ENCODE measurements around a stretch of chr4.

DNA sequence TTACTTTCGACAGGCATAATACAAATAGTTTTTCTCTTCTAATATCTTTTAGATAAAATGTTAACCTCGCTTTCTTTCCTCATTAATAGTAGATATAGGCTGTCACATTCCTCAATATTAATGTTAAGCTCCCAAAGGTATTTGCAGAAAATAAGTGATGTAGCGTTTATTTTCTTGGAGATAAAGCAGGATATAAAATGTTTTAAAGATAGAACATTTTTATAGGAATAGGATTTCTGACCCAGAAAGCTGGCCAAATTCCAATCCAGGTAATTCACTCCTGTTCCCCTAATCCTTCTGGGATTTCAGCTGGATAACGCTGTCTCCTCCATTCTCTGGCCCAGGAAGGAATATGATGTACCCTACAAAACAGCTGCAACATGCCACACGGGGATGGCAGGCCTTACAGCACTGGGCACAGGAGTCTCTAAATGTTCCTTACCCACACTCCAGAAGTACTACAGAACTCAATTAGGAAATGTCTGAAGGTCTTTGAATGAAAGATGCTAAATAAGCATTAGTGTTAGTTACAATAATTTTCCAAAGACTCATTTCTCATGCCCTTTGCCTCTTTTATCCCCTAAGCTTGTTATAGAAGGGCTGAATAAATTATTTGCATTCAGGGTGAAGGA lies 15.9 kb downstream of the CAMK2D start:
- PRO-cap: no peak
- RAMPAGE, long total RNA: no peak

- PRO-cap: no peak
- RAMPAGE, long total RNA: no peak
Measured at GRCh38 chr4:117831436-117831803, 202.9 kb upstream of the NDST3 start.

DNA sequence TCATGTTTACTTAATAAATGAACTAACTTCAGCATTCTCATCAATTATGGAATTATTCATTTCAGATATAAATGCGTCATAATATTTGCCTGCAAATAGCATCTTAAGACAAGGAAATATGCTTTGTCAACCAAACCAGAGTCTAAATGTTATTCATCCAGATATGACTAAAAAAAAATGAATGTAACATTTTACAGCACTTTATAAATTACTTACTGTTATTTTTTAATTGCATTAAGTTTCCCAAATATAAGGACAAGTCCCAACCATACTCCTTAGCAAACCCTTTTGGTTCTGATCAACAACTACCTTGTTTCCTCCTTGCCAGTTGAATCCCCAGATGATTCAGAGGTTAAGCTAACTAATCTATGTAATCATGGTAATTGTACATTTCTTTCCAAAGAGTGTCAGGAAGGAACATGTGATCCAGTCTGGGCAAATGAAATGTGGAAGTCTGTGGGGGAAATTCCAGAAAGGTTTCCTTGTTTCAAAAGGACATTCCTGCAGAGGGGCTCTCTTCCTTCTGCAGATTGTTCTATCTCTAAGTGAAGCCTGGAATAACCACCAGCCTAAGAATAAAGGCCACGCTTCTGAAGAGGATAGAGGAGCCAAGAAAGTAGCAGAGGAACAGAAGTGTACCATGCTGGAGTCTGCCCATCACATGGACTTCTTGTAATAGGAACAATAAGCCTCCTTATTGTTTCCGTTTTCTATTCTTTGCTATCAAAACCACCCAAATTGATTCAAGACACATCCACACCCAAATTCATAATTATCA lies 7.0 kb downstream of the PRSS12 start:
- PRO-cap: no peak
- RAMPAGE, long total RNA: no peak

DNA sequence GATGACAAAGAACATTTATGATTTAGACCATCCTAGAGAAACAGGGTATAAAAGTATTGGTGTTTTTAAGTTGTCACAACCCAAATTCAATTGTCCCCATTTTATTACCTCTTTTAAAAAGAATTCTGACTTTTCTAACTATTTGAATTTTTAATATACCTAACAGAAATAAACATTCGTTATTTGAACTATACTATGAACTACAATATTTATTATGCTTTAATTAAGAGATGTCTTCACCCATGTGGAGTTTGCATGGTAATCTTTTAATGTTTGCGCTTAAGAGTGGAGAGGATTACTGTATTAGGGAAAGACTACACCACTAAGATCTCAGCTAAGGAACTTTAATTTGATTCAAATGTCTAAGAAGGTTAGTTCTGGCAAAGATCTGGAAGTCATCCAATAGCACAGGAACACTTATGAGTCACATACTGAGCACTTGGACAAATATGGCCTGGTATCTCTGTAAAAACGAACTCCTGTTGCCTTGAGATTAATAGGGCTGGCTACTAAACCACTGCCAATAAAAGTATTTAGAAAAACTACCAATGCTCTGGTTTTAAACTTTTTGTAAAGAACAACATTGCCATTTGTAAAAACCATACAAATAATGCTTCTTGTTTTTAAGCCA lies 70.7 kb downstream of the SEC24D start:
- PRO-cap: no peak
- RAMPAGE, long total RNA: no peak

GRCh38 chr4:118770254-118770856 lies 65.6 kb downstream of the SEC24D start:
- PRO-cap: no peak
- RAMPAGE, long total RNA: no peak

GRCh38 chr4:118920263-118920827 lies 31.7 kb downstream of the SYNPO2 start:
- PRO-cap: no peak
- RAMPAGE, long total RNA: no peak

GRCh38 chr4:118928719-118929394 lies 40.2 kb downstream of the SYNPO2 start:
- PRO-cap: no peak
- RAMPAGE, long total RNA: no peak

DNA sequence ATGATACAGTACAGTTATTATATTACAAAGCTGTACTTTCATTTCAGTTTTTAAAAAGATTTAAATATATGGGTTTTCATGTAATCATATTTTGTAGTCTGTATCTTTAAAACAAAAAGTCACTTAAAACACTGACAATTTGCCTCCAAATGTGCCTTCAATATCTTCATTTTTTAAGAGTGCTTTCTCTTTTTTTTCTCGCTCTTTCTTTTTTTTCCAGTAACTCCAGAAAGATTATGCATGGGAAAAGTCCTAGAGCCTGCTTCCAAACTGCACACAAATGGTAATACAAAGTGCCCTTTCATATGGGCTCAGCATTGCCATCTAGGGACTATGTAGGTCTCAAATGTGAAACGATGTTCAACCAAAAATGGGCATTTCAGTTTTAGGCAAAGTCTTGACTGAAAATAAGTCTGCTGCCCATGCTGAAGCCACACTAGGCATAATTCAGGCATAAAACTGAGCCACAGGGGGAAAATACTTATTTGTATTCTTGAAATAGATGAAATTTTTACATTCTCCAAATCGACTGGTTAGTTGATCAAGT lies 65.5 kb downstream of the SYNPO2 start:
- PRO-cap: no peak
- RAMPAGE, long total RNA: no peak

DNA sequence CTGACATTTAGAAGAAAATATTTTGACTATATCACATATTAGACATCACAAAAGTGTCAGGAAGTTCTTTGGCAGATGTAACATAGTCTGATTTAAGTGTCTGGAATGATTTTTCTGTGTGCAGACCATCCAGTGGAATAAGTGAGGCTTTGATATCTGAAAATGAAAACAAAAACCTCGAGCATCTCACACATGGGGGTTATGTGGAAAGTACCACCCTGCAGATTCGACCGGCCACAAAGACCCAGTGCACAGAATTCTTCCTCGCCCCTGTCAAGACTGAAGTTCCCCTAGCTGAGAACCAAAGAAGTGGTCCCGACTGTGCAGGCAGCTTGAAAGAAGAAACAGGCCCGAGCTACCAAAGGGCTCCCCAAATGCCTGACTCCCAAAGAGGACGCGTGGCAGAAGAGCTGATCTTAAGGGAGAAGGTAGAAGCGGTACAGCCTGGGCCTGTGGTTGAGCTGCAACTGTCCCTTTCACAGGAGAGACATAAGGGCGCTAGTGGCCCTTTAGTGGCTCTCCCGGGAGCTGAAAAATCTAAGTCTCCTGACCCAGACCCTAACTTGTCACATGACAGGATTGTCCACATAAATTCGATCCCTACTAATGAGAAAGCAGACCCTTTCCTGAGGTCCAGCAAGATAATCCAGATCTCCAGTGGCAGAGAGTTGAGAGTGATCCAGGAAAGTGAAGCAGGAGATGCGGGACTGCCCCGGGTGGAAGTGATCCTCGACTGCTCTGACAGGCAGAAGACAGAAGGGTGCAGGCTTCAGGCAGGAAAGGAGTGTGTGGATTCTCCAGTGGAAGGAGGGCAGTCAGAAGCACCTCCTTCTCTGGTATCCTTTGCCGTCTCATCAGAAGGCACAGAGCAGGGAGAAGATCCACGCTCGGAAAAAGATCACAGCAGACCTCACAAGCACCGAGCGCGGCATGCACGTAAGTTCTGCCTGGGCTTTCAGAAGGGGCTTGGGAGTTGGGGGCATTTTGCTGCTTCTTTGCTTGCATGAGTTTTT lies 108.8 kb upstream of the MYOZ2 start:
- PRO-cap: no peak
- RAMPAGE, long total RNA: no peak

DNA sequence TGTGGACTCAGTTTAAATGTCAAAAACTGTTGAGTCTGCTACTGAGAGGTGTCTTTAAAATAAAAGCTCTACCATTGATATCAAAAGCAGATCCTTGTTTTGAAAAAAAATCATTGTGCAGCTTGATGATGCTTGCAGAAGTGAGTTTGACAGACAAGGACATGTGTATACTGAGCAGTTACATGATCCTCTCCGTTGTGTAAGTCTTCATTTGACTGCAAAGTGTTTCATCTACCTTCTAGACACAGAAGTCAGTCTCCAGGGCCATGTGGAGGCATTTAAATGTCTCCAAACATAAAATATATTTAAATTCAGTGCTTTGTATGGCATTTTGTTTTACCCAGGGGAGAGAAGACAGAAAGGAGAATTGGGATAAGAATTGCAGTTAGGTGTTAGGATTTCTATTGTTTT lies 107.8 kb upstream of the MYOZ2 start:
- PRO-cap: no peak
- RAMPAGE, long total RNA: no peak

DNA sequence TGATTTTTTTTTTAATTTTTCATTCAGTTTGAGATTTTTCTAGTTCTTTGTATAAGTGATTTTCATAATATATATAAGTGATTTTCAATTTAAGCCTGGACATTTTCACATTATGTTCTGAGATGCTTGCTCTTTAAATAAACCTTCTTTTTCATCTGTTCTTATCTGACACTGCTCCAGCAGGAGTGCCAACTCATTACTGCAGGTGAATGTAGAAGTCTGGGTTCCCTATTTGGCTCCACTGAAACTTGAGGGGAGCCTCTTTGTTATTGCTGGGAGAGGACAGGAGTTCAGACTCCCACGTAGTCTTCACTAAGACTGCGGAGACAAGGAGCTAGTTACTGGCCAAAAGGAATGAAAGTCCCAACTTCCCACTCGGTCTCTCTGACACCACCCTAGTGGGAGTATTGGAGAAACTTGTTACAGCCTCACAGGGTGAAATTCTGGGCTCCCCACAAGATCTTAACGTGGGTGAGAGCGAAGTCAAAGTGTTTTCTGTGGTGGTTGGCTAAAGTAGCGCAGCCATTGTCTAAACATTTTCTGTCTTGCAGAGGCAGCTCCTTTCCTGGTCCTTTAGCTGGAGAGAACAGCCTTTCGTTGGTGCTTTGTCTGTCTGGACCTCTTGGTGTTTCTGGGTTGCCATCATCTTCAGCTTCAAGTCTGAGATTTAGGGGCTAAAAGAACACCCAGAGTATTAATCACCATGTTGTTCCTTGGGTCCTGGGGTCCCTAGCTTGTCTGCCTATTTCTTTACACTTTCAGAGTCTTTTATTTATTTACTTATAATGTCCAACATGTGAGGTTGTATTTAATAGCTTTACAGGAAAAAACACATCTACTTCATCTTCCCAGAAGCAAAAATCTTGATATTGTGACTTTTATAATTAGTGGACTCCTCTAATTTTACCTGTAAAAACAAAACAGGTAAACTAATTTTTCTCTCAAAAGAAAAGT lies 13.6 kb downstream of the MYOZ2 start:
- PRO-cap: no peak
- RAMPAGE, long total RNA: no peak

- PRO-cap: no peak
- RAMPAGE, long total RNA: no peak
Measured at GRCh38 chr4:119298087-119298797, 2.2 kb downstream of the C4orf3 start.

DNA sequence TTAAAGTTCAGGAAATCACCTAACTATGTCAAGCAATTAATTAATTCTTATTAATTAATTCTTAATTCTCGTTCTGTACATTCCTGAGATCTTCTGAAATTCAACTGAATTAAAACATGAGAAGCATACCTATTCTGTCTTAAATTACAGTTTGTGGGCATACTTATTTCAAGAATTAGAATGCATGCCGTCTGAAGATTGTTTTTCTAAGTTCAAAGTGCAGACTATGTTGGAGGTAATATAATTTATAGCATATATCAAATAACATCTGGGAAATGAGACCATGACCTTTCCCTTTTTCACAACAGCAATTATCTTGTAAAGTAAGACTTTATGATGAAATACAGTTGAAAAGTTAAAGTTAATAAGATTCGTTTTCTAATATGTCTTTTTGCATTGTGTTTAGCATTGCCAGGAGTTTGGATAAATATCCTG lies 291 bp upstream of the FABP2 start:
- PRO-cap: no peak
- RAMPAGE, long total RNA: no peak

DNA sequence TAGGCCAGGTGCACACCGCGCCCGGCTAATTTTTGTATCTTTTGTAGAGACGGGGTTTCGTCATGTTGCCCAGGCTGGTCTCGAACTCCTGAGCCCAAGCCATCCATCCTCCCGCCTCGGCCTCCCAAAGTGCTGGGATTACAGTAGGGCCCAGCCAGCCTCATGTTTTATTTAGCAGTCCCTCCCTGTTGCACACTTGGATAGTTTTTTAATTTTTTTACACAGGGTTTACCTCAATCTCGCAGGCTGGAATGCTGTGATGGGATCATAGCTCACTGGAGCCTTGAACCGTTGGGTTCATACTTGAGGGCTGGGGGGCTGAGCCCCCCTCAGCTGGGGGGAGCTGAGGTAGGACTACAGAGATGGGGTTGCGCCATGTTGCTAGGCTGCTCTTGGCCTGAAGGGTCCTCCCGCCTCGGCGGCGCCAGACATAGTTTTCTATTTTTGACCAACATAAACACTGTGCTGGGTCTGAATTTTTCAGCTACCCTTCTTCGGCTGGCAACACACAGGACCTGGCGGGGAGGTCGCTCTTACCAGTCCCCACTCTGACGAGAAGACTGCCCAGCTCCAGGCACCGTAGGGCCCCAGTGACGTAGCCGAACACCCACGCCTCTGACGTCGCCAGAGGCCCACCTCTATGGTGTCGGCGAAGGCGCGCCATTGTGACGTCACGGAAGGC lies 132.2 kb upstream of the FABP2 start:
- PRO-cap: bidirectional peak, plus-strand start outside the sequence, minus-strand start at position 592 of the sequence
- RAMPAGE, long total RNA: no peak

DNA sequence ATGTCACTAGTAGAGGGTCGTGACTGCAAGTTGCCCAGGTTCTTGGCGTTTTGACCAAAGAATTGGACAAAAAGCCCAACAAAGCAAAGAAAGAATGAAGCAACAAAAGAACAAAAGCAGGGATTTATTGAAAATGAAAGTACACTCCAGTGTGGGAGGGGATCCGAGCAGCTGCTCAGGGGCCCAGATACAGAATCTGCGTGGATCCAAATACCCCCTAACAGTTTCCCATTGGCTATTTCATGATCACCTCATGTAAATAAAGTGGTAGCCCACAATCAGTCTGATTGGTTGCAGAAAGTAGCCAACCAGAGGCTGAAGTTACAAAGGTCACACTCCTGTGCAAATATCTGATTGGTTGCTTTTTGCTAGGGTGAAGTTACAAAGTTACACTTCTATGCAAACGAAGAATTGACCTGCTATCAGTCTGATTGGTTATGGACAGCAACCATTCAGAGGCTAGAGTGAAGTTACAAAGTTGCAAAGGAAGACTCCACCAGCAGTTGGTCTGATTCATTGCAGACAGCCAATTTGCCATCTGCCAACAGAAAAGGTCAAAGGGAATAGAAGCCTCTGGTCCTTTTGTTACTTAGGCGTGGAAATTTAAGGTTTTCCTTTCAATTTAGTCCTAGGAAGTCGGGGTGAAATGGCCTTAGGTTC lies 377.8 kb downstream of the PRDM5 start:
- PRO-cap: no peak
- RAMPAGE, long total RNA: no peak

- PRO-cap: no peak
- RAMPAGE, long total RNA: no peak
Measured at GRCh38 chr4:120756098-120756353, 166.5 kb downstream of the PRDM5 start.

- PRO-cap: bidirectional peak, plus-strand start at chr4:120816588, minus-strand start at chr4:120816570
- RAMPAGE, long total RNA: no peak
Measured at GRCh38 chr4:120816416-120816873, 106.1 kb downstream of the PRDM5 start.

- PRO-cap: no peak
- RAMPAGE, long total RNA: no peak
Measured at GRCh38 chr4:121073538-121074469, 1.5 kb upstream of the NDNF start.

DNA sequence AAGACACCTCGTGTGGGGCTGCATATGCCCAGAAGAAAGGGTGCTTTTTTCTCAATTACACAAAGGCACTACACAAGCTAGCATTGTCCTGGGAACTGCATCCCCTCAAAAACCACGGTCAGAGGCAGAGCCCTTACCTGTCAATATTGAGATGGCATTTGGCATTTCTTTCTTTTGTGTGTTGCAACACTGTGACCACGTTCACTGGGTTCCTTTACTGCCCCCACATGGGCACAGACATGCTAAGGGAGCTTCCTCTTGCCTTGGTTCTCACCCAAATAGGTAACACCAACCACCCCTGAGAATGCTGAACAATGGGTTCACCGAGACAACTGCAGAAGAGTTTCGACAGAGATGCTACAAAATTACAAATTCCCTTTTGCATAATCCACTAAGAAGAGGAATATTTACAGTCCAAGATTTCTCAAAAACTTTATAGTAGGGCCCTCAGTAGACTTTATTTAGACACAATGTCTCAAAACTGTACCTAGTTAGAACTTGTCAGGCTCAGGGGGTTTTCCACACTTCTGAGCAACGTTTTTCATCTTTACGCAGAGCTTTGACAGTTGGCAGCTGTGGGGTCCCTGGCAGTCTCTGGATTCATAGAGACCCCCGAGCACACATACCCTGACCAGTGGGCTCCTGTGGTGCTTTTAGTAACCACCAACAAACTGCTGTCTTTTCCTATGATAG lies 35.9 kb upstream of the TNIP3 start:
- PRO-cap: no peak
- RAMPAGE, long total RNA: no peak

DNA sequence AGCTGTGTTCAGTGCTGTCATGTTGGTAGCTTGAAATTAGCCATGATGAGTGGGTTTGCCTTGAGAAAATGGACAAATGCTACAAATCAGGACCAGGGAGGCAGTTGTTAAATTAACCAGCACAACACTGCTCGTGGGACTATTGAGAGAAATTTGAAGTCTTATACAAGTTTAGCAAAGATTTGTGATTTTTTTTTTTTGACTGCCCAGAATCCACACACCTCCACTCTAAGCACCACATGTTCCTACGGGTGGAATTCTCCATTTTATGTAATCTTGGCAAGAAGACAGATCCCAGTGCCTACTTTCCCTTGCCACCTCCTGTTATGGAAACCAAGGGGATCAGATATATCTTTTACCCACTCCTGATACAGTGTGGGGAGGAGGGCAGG lies 2.4 kb upstream of the SMIM43 start:
- PRO-cap: no peak
- RAMPAGE, long total RNA: no peak

All from Karpas-422 (cell line).